H7 (cell line): ENCODE measurements around a stretch of chr2.

- RAMPAGE, long total RNA: no peak
Measured at GRCh38 chr2:237170097-237170326, 84.3 kb downstream of the COPS8 start.

DNA sequence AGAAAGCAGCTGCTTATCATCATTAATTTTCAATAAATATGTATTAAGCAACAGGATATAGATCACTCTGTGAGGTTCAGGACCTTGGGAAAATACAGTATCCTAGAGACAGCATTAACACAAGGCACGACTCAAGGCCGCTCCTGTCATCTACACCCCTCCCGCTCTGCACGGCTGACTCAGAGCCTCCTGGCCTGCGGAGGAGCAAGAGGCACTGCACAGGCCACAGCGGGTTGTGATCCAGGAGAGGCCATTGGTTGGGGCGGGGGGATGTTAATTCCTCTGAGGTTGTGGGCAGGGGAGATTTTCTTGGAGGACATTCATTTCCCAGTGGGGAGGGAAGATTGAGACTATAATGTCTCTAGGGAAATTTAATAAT, 128.0 kb downstream of the COPS8 start:
- RAMPAGE, long total RNA: no peak

- RAMPAGE, long total RNA: no peak
Measured at GRCh38 chr2:237267851-237268598, 145.9 kb downstream of the COL6A3 start.

DNA sequence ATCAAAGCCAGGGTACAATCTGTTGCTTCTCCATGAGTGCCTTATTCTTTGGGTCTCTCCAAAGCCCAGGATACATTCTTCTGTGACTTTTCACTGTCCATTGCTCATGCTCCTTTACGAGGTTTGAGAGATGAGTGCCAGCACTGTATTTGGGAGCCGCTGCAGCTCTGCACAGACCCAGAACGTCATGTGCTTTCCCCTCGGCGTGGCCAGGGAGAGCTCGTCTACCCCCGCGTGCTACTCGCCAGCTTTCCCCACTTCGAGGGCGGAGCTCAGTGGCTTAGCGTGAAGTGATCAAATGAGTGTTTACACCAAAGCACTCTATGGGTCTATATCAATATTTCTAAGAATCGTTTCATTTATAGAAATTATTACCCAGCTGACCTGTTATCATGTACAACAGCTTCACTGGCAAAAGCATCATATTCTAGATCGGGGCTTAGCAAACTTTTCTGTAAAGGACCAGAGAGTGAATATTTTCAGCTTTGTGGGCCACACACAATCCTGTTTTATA, 123.6 kb downstream of the COL6A3 start:
- RAMPAGE, long total RNA: no peak

DNA sequence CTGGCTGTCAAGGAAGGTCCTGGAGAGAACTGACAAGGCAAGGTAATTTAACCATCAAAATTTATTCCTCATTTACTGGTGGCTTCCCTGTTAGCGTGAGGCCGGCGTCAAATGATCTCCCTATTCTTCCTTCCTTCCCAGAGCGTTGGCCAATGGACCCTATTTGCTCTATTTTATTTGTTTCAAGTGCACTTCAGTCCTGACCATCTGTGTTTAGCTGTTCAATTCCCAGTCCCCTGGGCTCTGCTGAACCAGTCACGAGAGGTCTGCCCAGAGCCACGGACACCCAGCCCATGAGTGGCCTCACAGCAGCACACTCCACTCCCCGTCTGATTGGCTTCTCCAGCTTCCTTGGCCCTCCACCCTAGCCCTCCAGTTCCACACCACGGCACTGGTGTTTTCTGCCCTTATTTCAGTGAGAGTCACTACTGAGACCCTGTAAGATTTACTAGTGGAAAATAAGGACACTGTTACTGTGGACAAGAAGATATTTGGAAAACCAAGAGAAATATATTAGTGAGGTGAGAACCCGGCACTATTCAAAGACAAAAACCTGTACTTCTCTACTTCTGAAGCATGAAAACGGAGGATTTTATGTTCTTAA, 86.7 kb downstream of the COL6A3 start:
- RAMPAGE, long total RNA: no peak

DNA sequence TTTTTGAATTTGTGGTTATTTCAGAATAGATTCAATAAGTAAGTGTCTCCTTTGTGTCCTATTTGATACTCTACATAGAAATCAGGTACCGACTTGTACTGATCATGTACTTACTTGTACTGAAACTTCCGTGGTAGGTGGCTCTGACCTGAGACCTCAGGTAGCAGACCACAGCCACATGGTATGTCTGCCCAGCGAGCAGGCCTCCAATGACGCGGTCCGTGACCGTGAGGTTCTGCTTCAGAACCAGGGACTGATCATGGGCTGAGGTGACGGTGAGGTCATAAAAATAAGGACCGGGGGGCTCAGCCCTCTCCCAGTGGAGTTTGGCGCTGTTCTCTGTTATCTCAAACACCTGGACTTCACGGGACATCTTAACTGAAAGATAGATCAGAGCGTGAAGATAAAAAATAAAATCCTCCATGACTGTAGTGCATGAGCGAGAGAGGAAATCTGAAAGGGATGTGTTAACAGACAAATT, 79.4 kb downstream of the COL6A3 start:
- RAMPAGE, long total RNA: no peak

DNA sequence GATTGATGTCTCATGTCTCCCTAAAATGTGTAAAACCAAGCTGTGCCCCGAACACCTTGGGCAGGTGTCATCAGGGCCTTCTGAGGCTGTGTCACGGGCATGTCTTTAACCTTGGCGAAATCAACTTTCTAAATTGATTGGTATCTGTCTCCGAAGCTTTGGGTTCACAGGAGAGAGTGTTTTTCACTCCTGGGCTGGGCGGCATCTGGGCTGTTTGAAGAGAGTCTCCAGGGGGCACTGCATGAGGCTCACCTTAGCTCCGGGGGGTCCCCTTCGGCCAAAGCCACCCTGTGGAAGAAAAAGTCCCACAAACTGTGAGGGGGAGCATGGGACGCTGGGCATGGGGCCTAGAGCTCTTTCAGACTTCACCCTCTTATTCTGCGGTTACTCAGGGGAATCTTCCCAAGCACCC, 59.3 kb downstream of the COL6A3 start:
- RAMPAGE, long total RNA: no peak

DNA sequence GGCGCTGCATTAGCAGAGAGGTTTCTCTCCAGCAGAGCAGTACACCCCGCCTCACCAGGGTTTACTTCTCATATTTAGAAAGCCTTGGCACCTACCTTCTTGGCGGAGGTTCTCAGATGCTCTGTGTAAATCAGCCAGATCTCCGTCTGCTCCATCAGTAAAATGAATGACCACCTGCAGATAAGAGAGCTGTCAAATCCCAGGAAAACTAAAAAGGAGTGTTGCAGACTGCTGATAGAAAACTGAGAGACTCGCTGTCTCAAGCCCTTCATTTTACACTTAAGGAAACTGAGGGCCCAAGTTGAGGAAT, 49.8 kb downstream of the COL6A3 start:
- RAMPAGE, long total RNA: no peak

DNA sequence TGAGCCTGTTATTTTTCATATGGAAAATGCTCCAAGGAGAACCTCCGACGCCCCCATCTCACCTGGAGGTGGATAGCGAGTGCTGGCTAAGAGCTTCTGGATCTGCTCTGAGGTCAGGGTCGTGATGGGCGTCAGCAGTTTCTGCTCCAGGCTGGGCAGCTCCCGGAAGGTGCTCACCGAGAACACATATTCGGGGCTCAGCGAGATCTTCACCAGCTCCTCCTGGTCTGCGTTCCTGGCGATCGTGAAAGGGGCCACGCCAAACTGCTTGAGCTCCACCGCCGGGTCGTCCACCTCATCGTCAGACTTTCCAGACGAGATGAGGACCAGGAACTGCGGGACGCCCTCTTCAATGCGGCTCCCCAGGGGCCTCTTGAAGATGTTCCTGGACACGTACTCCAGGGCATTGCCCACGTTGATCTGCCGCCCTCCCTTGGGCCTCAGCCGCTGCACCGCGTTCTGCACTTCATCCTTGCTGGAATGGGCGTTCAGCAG, 42.2 kb downstream of the COL6A3 start:
- RAMPAGE, long total RNA: no peak

DNA sequence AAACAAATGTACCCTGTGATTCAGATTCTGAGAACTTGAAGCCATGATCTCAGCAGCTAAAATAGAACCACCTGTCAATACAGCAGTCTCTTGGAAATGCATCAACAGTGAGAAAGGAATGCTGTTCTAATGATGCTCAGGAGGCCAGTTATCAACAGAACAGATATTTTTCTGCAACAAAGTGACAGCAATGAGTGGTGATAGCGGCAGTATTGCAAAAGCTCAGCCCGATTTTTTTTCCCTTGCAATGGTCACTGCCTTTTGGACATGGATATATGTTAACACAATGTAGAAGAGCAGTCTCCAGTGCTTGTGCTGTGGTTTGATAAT, 10.6 kb downstream of the COL6A3 start:
- RAMPAGE, long total RNA: no peak

GRCh38 chr2:237432349-237433306, 18.7 kb upstream of the COL6A3 start:
- RAMPAGE, long total RNA: no peak

- RAMPAGE, long total RNA: no peak
Measured at GRCh38 chr2:237471484-237471927, 15.5 kb upstream of the MLPH start.

DNA sequence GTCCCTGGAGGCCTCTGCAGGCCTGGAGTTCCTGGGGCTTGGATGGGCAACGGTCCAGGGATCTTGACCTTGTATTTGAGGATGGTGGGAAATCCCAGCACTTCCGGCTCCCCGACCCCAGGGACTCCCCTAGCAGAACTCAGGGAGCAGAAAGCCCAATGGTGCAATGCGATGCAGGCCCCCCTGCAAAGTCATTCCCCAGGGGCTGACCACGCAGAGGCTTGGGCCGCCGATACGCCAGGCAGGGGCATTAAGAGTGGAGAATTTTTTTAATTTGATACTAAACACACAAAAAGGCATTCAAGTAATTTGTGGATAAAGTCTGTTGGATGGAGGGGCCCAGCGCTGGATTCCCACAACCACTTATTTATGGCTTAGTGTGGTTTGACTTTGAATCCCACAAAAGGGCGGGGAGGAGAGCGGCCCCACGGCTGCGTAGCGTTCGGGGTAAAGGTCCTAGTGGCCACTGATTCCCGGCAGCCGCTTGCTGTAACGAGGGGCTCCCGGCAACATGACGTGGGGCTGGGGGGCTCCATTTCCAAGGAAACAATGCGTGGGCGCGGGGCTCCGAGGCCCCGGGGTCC, 12.3 kb upstream of the MLPH start:
- RAMPAGE, long total RNA: no peak

- RAMPAGE, long total RNA: no peak
Measured at GRCh38 chr2:237475198-237476107, 11.6 kb upstream of the MLPH start.

- RAMPAGE, long total RNA: no peak
Measured at GRCh38 chr2:237496999-237497403, 9.9 kb downstream of the MLPH start.

DNA sequence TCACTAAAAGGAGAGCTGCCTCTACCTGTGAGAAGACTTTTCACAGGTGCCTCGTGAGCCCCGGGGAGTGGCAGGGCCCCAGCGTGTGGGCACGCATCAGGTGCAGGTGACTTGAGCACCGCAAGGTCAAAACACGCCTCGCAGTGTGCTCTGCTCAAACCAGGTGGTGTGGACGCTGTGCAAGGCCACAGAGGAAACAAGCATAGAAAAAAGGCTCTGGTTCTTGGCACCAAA, 10.3 kb downstream of the MLPH start:
- RAMPAGE, long total RNA: no peak

- RAMPAGE, long total RNA: no peak
Measured at GRCh38 chr2:237524686-237524990, 37.6 kb downstream of the MLPH start.

GRCh38 chr2:237574823-237575900, 8.8 kb downstream of the PRLH start:
- RAMPAGE, long total RNA: no peak

DNA sequence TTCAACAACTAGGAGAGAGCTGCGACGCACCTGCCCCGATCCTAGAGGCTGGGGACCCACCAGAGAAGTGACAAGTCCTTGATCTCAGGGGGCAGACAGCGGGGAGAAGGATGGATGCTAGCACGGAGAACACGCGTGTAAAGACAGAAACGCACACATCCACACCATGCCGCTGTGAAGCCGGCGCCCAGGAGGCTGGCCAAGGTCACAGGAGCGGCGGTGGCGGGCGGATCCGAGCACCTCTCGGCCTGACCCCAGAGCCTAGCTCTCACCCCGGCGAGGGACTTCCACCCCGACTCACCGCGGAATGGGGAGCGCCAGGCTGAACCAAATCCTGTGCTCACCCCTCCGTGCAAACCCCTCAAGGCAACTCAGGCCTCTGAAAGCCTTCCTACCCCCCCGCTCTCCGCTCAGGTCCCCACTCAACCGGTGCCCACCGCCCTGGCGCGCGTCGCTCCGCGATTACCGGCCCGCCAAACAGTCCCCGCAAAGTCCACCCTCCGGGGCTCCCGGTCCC, 533 bp upstream of the LRRFIP1 start:
- RAMPAGE, long total RNA: no peak

DNA sequence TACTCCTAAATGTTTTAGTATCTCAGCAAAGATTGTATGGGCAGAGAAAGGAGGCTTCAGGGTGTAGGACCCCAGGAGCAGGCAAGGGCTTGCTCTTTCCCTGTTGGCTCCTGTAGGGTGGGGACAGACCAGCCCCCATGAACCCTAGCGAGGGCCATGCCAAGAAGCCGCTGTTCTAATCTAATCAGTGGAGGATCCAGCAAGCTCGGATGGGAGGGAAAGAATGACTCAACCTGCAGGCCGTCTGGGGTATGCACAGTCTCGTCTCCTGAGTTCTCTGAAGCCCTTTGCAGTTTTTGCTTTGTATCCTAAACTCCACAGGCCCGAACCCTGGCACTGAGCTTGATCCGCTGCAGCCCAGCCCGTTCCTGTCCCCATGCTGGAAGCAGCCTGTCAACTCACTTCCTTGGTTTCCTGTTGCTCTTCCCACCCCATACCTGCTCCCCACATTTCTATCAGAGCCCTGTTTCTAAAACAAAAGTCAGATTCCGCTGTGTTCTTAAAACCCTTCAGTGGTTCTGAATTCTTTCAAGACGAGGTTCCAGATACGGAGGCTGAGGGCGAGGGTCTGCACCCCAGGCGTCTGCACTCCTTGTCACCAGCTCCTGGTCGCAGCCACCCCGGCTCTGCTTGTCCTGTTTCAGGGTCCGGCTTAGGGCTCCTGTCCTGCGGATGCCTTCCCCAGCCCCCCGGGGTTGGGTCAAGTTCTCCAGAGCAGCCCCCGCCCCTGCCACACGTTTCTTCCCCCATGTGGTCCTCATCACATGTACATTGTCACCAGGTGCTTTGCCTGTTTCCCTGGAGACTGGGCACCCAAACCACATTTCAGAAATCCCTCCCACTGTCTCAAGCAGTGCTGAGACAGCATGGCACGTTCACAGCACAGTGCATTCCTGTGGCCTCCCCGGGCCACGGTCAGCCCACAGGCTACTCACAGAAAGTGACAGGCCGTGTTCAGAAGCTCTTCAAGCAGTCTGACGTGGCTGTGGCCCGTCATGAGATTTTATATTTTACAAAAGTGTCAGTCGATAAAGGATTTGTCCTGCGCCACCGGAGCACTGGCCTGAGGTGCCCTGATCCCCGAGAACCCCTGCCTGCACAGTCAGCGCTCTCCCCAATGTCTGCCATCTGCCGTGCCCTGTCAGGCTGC, 75.9 kb downstream of the LRRFIP1 start:
- RAMPAGE, long total RNA: no peak